ENCODE data around the gene ADNP2.

DNA sequence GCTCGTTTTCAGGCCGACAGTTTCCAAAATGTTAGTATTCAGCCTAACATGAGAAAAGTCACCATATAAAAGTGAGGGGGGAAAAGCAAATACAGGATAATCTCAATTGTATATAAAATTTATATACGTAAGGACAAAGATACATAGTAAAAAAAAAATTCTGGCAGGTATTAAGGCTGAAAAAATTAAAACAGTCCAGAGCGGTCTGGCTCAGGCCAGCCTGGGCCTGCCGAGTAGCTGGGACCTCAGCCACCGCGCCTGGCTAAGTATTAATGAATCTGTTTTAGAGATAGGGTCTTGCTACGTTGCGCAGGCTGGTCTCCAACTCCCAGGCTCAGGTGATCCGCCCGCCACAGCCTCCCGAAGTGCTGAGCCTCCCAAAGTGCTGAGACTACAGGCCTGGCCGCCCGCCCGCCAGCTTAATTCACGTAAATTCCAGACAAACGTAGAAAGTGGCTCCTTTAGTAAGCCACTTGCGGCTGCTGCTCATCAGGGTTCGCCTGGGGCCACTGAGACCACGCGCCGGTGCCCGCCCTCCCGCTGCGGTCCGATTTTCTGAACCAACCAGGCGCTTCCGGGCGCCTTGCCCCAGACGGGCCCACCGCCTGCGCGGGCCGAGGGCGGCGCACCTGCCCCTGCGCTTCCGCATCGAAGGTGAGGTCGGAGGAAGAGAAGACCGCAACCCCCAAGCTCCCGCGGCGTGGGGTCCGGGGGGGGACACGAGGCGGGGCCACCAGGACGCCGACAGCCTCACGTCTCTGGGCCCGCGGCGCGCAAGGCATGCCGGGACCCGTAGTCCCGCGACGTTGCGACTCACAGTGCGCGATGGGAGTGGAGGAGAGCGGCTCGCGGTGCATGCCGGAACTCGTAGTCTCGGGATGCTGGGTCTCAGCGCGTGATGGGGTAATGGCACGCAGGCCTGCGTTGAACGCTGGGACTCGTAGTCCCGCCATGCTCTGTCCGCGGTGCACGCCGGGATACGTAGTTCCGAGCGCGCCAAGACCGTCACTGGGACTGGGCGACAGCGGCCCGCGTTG is 708 bp upstream of the CTDP1 start:
- PRO-cap, result unidirectional peak, minus-strand start at position 650 of the sequence; unidirectional peak, minus-strand start at position 754 of the sequence

- PRO-cap, result no peak
Measured at GRCh38 chr18:79684020-79684633, 4.5 kb downstream of the CTDP1 start.

DNA sequence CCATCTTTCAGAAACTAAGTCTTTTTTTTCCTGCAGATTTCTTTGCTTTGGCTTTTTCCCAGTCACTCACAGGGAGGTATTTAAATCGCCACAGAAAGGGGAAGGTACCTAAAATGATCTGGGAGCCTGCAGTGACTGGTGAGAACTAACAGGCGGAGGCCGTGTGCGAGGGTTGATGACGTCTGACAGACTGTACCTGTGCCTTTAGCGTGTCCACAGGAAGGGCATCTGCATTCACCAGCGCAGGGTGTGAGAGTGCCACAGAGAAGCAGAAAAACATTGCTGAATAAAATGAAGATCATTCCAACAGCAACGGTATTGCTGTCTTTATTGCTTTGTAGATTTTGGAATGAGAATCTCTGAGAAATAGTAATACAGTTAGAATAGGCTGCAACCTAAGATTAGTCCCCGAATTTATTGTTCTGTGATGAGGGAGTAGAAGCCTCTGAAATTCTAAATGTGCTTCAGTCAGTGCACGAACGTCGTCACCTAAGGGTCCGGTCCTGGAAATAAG is 5.7 kb downstream of the CTDP1 start:
- PRO-cap, result no peak

GRCh38 chr18:79911110-79911771 is 40.2 kb downstream of the SLC66A2 start:
- PRO-cap, result no peak

DNA sequence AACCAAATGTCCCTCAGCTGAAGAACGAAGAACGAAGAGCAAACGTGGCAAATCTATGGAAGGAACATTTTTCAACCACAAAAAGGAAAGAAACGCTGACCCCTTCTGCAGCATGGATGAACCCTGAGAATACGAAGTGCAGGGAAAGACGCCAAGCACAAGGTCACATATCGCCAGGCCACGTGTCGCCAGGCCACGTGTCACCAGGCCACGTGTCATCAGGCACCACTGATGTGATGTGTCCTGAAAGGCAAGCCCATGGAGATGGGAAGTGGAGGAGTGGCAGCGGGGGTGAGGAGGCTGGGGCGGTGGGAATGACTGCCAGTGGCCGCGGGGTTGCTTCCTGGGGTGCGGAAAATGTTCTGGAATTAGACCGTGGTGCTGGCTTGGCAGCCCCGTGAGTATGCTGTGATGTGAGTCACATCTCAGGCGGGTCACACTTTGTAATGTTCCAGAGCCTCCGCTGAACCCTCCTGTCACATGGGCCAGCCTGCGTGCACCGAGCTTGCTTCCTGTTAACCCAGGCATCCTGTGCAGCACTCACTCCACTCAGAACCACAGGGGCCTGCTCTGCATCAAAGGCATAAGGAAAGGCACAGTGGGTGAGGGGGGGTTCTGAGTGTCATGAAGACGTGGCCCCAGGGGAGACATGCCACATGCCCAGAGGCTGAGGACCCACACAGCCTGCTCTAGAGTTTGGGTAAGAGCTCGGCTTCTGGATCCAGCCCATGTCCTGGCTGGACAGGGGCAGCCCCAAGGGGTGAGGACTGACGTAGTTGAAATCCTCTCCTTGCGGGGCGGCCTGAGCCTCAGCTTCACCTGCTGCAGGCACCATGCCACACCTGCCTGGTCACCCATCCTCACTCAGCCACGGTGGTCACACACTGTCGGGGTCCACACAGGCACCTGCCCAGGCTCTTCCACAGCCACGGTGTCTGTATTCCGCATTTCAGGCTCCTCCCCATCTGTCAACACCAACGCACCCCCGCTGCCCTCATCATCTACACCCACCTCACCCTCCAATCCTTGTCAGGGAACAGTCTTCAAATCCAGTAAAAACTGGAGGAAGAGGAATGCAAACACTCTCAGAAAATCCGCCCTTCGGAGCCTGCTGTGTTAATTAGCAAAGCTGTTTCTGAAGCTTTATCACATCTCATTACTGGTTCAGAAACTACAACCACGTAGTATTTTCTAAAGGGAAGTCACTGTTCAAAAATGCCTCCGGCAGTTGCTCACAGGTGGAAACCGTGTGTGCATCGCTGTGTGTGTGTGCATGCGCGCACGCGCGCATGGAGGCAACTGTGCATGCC is 38.7 kb downstream of the SLC66A2 start:
- PRO-cap, result no peak

GRCh38 chr18:79936484-79937485 is 14.7 kb downstream of the SLC66A2 start:
- PRO-cap, result no peak

DNA sequence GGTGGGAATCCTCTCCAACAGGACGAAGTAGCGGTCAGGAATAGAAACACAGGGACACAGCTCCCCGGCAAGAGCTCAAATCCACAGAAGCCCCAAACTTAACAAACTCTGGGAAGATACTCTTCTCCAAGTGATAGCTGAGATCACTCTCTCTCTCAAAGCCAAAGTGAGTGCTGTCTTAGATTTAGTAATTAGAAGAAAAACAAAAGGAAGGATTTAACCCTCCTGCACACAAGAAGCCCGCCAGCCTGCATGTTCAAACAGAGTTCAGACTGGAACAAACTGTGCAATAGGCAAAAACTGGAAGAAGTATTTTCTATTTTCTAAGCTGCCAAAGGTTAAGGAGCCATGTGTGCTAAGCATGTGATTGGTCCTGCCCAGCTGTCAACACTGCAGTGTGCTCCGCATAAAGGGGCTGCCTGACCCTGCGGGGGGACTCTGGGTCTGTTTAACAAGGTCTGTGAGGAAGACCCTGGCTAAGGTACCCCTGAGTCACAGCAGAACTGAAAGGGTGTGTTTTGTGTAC is 9.0 kb downstream of the SLC66A2 start:
- PRO-cap, result no peak

- PRO-cap, result no peak
Measured at GRCh38 chr18:79959953-79960596, 4.4 kb upstream of the HSBP1L1 start.

DNA sequence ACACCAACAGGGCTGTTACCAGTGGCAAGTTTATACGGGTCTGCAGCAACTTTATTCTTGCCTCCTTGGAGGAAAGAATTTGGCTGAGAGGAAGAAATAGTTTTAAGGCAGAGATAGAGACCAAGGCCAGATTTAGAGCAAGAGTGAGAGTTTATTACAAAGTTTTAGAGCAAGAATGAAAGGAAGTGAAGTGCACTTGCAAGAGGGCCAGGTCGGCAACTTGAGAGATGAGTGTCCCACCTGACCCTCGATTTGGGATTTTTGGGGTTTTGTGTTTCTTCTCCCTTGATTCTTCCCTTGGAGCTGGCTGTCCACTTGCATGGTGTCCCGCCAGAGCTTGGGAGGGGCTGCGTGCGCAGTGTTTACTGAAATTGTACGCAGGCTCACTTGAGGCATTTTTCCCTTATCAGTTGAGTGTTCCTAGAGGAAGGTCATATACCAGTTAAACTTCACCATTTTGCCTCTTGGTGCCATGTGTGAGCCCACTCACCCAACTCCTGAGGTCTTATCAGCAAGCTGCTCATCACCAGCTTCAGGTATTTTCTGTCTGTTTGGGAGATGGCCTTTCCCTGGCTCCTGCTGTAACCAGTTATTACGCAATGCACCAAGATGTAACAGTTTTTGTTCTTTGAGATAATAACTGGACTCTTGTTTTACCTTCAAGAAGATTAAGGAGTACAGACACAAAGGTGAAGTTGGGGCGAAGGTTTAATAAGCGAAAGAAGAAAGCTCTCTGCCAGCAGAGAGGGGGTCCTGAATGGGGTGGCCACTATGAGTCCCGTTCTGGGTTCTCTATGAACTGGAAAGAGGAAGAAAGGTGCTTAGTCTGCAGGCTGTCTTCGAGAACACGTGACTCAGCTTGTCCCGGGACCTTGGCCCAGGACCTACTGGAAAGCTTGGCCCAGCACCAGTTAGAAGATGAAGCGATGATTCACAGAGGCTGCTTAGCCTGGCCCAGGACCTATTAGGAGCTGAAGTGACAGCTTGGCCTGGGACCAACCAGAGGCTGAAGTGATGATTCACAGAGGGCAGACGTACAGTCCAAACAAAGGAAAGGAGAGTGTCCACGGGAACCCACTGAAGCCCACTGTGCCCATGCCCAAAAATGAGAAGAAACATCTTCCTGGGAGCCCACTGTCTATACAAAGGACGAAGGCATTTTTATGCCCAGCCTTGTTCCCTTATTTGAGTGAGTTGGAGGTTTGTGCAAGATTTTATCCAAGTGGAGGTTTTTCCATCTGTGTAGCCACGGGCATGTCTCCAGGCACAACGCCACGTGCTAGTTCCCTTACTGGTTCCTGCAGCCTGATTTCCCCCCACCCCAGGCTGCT is 21.6 kb upstream of the TXNL4A start:
- PRO-cap, result no peak

- PRO-cap, result unidirectional peak, plus-strand start at chr18:80109045; unidirectional peak, plus-strand start at chr18:80109284
Measured at GRCh38 chr18:80108958-80109536, at the start of gene ADNP2. Gene ADNP2, plus strand, starts transcription at chr18:80109262.

DNA sequence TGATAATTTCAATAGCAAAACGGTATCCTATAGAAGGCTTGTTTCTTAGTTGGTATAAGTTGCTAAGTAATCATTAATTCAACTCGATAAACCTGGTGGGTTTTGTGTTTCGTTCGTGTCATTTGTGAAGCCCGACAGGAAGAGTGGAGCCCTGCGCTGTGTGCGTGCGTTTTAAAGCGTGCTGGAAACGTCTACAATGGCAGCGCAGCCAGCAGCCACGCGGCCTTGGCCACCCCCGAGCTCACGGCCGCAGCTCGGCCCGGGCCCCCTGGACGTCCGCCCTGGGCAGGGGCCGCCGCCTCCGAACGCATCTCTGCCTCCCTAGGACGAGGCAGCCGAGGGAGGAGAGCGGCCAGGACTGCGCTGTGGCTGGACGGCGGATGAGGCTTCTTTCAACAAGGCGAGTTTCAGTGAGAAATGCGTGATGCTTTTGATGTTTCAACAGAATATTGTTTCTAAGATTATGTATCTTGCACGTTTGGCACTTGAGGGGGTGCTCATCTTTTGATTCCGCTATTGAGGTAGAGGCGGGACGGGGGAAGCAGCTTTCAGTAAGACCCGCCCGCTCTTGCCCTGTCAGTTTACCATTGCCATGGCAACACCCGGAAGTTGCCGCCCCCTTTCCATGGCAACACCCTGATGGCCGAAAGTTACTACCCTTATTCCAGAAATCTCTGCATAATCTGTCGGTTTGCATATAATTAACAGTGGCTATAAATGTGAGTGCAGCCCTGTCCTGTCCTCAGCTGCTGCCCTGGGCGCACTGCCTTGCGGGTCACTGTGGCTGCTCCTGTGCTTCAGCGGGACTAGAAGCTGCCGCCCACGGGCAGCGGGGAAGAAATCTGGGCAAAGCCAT is 38.5 kb downstream of the ADNP2 start:
- PRO-cap, result no peak

- PRO-cap, result no peak
Measured at GRCh38 chr18:80201383-80201905, 45.9 kb downstream of the PARD6G start.

Measured in duodenum (tissue), 1 donor.